H7 (cell line): ENCODE data around the genes BRI3 and SMURF1.

GRCh38 chr7:97003808-97004408, 1.4 kb upstream of the DLX6 start:
- RAMPAGE, long total RNA: no peak

DNA sequence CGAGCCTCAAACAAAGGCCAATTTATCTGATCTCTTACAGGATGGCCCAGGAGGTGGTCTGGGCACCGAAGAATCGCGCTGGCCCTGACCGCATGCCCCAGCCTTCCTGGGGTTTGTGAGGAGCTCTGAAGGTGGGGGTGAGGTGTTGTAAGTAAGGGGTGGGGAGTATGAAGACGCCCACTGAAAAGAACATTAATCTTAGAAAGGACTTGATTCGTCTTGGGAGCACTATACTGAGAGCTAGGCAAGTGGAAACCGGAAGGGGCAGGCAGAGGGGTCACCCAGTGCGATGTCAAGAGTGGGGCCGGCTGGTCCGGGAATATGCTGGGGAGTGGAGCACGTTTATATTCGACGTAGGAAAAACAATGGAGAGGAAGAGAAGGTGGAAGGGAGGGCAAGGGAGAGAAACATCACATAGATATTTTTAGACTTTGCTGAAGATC, 7.2 kb downstream of the DLX5 start:
- RAMPAGE, long total RNA: no peak

- RAMPAGE, long total RNA: no peak
Observed at GRCh38 chr7:97733285-97733906, 1.5 kb downstream of the TAC1 start.

DNA sequence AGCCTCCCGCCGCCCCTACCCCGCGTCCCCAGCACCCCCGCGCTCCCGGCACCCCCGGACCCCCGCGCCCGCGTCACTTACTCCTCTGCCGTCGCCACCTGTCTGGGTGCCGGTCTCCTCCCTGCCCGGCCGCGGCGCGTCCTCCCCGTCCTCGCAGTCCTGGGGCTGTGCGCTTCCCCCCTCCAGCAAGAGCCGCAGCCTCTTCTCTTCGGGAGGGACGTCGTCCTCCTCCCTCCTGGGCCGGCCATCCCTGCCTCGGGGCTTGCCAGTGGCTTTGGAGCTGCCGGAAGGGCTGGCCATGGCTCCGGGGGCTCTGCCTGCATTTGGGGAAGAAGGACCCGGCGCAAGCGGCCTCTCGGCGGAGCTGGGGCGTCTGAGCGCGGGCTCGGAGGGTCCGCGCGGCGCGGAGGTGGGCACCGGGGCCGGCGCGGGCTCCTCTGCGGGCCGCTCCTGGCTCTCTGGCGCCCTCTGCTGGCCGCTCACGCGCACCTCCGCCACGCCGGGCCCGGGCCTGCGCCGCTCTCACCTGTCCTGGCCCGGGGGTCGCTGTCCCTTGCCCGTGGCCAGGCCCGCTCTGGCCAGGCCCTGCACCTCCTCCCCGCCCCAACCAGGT, 55.9 kb upstream of the ASNS start:
- RAMPAGE, long total RNA: no peak

GRCh38 chr7:98106225-98106526, 486 bp upstream of the LMTK2 start:
- RAMPAGE, long total RNA: no peak

DNA sequence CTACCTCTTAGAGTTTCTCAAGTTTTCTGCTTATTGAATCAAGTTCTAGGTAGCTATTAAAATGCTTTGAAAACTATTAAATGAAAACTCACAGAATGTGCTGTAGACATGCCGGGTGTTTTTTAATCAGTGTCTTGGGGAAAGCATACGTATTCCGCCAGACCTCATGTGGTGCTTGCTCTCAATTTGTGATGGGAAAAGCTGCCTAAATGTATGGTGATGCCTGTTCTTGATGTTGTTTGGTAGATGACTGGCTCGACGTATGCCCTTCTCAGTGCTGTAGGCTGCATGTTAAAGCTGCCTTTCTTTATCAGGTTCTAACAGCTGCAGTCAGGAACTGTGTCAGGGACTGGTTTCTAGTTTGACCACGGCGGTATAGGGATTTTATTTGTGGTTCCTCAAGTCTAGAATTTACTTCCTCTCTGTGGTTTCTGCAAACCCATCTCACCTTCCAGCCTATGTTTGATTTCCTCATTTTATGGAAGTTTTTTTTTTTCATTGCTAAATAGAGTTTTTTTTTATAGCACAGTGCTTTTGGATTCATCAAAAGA, 26.4 kb downstream of the LMTK2 start:
- RAMPAGE, long total RNA: no peak

DNA sequence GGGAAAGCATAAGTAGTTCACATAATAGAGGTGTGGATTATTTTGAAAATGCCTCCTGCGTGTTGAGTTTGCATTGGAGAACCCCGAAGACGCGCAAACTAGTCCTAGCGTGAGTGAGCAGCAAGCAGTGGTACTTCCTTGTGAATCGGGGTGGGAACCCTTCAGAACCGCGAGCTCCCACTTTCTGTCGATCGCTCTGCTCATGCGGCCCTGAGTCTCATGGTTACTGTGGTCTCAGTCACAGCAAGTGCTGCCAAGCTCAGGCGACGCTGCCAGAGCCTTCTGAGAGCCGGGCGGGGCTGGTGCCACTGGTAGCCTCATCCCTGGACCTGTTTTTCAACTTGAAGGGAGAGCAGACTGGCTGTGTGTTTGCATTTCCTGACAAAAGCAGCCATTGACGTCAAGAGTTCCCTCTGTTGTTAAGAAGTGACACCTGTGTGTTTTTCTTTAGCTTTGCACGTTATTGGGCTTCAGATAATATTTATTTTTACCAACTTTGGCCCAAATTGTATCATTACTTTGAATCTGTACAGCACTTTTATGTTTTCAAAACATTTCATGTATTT, 32.9 kb upstream of the BHLHA15 start:
- RAMPAGE, long total RNA: no peak

- RAMPAGE, long total RNA: no peak
Observed at GRCh38 chr7:98202336-98203090, 8.7 kb upstream of the BHLHA15 start.

DNA sequence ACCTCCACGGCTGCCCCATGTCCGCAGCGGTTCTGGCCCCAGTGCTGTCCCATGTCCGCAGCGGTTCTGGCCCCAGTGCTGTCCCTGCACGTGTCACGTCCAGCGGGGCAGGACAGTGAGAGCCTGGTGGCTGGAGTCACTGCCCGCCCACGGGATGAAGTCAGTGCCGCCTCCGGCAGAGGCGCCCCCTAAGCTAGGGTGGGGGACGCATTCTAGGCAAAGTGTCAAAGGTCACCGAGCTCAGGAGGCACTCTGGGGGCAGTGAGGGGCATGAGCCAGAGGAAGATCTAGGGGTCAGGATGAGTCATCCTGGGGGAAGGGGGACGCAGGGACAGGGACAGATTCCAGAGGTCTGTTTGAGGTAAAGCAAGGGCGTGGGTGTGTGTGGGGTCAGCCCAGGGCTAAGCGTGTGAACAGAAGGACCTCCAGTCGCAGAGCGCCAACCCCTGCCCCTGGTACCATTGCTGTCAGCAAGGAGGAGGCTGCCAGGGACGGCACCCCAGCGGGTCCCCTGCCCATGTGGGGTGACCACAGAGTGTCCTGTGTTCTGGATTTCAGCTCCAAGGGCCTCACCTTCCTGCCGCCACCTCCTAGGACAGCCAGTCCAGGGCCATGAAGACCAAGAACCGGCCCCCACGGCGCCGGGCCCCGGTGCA, 587 bp downstream of the BHLHA15 start:
- RAMPAGE, long total RNA: no peak

GRCh38 chr7:98281100-98282050, at the start of gene BRI3:
BRI3 (plus strand) TSS chr7:98281686.
- RAMPAGE, long total RNA: no peak

DNA sequence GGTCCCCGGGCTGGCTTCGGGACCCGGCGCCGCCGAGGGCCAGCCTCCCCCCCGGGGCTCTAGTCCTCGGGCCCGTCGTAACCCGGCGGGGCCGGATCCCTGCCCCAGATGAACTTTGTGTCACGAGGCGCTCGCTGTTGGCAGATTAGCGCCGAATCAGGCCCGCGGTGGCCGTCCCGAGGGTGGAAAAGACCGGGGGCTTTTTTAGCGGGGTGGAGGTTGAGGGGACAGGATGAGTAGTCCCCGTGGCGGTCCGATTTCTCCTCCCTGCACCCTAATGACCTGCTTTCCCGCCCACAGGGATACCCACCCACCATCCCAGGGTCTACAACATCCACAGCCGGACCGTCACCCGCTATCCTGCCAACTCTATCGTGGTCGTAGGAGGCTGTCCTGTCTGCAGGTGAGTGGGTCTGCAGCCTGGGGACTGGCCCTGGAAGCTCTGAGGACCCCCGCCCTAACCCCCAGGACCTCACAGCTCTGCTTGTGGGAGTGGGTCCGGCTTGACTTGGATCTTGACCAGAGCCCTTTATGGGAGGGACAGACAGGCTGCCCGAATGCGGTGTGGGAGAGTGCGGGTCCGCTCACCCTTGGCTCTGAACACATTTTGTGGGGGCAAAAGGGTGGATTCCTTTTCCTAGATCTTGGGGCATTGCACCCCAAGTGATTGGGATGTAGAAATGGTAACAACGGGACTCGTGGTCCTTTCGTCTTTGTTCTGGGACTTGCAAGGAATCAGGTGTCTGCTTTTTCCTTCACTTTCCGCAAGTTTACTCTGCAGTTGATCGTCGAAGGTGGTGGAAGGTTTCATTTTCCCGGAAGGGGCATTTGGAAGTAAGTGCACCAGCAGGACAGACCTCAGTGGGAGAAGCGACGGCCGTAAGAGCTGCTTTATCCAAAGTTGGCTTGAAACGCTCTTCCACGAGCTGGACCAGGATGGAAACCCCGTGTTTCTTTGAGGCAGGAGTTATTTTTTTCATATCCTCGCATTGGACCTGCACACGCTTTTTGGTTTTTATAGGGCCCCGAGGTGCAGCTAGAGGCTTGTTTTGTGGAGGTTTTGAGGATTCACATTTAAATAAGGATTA, 909 bp downstream of the BRI3 start:
- RAMPAGE, long total RNA: no peak

GRCh38 chr7:98300821-98301582, 19.5 kb downstream of the BRI3 start:
- RAMPAGE, long total RNA: no peak

GRCh38 chr7:98357643-98357923, 43.3 kb downstream of the BAIAP2L1 start:
- RAMPAGE, long total RNA: no peak

DNA sequence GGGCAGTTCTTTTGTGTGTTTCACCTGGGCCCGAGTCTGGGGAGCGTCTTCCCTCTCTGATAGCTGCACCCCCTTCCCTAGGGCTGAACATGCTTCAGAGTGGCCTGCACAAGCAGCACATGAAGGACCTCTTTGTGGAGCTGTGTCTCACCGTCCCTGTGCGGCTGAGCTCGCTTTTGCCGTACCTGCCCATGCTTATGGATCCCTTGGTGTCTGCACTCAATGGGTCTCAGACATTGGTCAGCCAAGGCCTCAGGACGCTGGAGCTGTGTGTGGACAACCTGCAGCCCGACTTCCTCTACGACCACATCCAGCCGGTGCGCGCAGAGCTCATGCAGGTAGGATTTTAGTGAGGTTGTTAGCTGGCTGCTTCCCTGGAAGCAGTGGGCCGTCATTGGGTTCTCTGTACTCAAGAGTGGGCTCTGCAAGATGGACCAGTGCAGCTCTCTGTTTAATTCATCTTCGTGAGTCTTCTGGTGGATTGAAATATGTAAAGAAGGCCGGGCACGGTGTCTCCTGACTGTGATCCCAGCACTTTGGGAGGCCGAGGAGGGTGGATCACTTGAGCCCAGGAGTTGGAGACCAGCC, 39.1 kb downstream of the TRRAP start:
- RAMPAGE, long total RNA: no peak

GRCh38 chr7:98949269-98950131, 71.2 kb downstream of the TRRAP start:
- RAMPAGE, long total RNA: no peak

GRCh38 chr7:99040218-99041118, 103.4 kb downstream of the SMURF1 start:
- RAMPAGE, long total RNA: no peak

DNA sequence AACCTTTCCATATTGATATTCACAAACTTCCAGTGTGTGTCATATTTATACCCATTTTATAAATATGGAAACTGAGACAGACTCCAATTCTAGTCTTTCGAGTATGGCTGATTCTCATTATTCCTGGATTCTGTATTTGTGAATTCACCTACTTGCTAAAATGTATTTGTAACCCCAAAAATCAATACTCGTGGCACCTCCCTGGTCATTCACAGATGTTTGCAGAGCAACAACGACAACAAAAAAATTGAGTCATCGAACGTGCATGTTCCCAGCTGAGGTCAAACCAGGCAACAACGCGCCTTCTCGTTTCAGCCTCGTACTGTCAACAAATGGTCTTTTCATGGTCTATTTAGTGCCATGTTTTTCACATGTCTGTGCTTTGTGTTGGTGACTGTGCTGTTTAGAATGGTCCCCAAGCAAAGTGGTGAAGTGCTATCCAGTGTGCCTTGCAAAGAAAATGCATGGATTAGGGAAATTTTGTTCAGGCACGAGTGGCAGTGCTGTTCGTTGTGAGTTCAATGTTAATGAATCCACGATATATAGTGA, 51.6 kb downstream of the SMURF1 start:
- RAMPAGE, long total RNA: no peak

DNA sequence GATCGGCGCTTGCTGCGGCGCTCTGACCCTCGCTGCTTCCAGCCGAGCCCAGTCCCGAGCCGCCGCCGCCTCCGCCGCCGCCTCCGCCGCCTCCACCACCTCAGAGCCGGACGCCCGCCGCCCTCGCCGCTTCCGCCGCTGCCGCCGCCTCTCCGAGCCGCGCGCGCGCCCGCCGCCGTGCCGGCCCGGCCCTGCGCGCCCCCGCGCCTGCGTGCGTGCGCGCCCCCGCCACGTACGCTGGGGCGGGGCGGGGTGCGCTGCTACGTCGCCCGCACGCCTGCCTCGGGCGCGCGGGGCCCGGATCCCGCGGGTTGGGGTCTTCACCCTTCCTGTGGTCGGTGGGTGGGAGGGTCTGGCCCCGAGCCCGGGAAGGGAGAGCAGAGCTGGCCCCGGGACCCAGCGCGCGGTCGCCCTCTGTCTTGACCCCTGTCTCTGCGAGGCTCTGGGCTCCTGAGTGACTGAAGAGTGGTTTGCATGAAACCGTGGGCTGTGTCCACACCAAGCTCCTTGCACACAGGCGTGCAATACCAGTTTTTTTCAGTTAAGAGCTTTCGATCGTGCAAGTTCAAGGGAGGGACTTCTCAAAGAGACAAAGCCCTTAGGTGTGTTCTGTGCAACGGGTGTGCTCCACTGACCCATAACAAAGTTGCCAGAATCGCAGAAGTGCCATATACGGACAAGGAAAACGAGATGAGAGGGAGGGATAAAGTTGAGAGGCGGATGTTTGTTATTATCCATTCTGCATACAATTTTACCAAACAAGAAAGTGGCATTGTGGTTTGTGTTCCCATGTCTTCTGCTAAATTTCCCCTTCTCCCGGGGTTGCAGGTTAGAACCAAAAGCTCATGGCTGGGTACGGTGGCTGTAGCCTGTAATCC, at the start of gene SMURF1:
Gene SMURF1, minus strand, starts transcription at position 151 of the 878 bp plus-strand sequence.
- RAMPAGE, long total RNA: no peak

DNA sequence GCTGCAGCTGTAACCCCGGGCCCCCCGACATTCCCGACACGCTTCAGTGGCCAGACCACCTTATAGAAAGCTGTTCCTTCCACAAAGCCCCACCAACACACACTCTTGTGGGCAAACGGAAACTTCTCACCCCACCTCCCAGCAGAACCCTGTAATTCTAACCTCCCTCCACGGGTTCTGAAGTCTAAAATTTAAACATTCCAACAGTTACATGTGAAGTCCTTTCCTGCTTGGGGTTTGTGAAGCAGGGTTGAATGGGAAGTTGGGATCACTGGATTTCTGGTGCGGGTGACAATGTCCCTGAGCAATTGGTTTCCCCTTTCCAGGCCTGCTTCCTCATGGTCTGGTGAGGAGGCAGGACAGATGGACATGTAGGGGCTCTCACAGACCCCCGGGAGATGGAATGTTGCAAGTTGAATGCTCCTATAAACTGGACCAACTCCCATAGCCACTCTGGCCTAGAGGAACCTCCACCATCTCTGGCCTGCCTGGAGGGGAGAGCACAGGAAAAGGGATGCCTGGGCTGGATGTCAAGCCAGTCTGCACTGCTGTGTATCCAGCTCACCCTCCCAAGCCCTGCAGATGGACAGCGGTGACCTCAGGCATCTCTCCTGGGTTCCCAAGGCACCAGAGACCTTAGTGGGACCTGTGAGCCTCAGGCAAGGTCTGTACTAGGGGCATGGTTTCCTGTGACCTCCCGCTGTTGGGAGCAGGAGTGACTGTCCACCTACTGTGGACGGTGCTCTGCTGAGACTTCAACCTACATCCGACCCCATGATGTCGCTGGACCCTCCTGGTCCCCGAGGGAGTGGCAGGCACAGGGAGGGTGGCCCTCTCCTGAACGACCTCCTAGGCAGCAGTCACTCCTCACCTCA, 11.3 kb downstream of the PDAP1 start:
- RAMPAGE, long total RNA: no peak

DNA sequence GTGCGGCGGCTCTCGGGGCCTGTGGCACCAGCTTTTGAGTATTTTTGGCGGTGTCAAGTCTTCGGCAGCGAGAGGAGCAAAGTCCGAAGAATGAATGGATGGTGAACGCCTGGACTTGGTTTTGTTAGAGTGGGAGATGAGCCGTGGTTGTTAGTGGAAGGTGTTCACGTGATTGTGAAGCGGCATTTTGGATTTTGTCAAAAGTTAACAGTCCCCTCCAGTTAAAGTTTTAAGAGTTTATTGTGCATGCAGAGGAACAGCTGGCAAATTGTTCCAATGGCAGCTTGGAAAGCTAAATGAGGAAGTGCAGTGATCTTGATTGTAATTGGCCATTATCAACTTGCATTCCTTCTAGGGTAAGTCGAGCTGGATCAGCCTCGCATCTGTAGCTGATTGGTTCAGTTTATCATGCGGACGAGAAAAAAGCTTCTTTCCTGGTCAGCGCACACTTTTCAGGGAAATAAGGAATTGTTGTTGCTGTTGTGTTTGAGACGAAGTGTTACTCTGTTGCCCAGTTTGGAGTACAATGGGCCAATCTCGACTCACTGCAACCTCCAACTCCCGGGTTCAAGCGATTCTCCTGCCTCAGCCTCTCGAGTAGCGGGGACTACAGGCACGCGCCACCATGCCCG, 577 bp downstream of the ZNF789 start:
- RAMPAGE, long total RNA: no peak